ENCODE measurements around a stretch of chr2.

GRCh38 chr2:85658703-85659585, 9.1 kb downstream of the SFTPB start:
- PRO-cap = no peak

- PRO-cap = no peak
Observed at GRCh38 chr2:85678378-85679646, 10.8 kb upstream of the SFTPB start.

- PRO-cap = no peak
Observed at GRCh38 chr2:85687122-85687517, 7.0 kb upstream of the GNLY start.

- PRO-cap = no peak
Observed at GRCh38 chr2:85713815-85714415, 19.8 kb downstream of the GNLY start.

DNA sequence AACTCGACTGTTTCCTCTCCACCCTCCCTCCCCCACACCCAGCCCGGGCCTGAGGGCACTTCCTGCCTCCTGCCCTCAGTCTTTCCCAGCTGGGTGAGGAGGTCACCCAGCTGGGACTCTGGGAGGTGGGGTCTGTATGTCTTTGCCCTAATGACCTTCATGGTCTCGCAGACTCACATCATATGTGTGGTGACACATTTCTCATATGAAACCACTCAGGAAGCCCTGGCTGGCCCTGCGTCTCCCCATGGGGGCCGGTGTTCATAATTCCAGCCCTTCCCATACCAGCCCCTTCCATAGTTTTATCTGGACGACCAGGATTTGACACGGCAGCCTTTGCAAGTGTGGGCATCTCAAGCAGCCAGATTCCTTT, 12.5 kb downstream of the ATOH8 start:
- PRO-cap = no peak

GRCh38 chr2:85778775-85779481, 25.1 kb downstream of the ATOH8 start:
- PRO-cap = no peak

GRCh38 chr2:85806393-85806944, 52.7 kb downstream of the ATOH8 start:
- PRO-cap = no peak

GRCh38 chr2:85861047-85861486, 27.7 kb downstream of the ST3GAL5 start:
- PRO-cap = no peak

DNA sequence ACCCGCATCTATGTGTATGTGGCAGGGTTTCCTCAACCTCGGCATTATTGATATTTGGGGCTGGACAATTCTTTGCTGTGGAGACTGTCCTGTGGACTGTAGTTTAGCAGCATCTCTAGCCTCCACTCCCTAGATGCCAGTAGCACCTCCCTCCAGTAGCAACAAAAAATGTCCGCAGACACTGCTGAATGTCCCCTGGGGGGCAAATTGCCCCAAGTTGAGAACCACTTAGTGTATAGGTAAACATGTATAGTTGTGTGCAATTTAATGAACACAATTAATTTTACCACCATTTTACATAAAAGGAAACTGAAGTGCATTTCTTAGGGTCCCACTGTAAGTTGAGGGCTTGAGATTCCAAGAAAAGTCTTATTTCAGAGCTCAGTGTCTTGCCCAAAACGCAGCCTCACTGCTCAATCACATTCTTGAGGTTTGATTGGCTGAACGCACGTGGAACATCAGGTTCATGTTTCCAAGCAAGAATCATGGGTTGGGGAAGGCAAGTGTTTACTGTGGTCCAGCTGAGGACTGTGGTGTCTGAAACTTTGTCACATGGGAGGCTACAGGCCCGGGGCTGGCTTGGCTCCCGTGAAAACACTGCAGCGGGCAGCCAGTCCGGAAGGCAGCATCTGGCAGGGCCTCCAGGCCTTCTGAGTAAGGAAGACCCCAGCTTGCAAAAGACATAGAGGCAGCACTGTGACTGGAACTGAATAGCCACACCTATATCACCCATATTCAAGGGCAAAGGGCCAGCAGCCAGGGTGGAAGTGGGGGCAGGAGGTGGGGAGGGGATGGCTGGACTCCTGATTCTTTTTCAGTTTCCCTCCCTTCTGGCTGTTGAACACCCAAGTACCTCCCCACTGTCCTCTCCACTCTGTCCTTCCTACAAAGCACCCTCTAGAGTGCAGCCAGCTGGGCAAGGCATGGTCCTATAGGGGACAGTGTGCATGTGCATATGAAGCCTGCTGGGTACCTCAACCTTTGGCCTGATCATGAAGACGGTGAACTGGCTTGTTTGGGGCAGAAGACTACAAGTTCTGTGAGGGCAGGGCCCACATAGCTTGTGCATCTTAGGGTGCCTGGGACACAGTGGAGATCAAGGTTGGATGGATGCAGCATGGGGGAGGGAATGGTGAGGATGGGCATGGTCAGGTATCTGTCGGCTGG, 84.7 kb downstream of the POLR1A start:
- PRO-cap = no peak

GRCh38 chr2:86039508-86039828, 66.2 kb downstream of the POLR1A start:
- PRO-cap = no peak

- PRO-cap = no peak
Observed at GRCh38 chr2:86140822-86142088, 35.2 kb downstream of the PTCD3 start.

DNA sequence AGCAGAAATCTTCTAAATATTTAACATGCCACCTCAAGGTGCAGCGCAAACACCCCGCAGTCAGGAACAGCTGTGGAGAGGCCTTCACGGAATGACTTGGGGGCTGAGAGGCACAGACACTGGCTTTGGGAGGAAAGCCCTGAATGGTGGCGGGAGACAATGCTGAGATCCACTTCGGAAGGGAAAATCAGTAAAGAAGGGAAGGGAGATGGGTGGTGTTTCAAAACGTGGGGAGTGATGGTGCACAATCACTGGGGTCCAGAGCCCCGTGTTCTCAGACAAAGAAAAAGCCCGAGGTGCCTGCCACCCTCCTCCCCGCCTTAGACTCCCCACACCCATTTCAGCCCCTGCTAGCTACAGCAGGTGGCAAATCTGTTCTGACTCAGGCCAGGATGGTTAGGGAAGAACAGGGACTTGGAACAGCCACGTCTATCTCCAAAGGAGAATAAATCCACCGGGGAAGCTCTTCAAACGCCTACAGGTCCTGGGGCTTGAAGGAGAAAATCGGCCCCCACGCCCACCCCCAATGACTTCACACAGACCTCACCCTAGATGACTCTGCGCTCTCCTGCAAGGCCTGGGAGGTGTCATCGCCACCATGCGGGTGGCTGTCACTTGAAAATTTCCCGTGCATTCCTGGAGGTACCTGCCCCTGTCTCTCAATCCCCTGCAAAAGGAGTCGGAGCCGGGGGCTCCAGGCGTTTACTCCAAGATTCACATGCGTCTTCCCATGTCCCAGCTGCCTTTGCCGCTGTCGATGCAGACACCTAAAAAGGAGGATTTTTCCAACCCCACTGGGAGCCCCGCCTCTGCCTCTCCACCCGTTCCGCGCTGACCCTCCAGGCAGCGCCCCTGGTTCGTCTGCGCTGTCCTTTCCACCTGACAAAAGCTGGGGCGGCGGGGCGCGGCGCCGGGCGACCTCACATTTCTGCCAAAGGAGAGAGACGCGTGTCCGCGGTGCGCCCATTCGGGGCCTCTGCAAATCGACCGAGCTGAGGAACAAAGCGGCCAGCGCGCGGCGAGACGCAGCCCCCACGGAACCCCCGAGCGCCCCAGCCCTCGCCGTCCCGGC, 915 bp downstream of the REEP1 start:
- PRO-cap = no peak

GRCh38 chr2:86398977-86399411, 42.2 kb upstream of the KDM3A start:
- PRO-cap = no peak

- PRO-cap = bidirectional peak, plus-strand start at chr2:86442793, minus-strand start at chr2:86442757
Observed at GRCh38 chr2:86442603-86443139, 1.5 kb downstream of the KDM3A start.

DNA sequence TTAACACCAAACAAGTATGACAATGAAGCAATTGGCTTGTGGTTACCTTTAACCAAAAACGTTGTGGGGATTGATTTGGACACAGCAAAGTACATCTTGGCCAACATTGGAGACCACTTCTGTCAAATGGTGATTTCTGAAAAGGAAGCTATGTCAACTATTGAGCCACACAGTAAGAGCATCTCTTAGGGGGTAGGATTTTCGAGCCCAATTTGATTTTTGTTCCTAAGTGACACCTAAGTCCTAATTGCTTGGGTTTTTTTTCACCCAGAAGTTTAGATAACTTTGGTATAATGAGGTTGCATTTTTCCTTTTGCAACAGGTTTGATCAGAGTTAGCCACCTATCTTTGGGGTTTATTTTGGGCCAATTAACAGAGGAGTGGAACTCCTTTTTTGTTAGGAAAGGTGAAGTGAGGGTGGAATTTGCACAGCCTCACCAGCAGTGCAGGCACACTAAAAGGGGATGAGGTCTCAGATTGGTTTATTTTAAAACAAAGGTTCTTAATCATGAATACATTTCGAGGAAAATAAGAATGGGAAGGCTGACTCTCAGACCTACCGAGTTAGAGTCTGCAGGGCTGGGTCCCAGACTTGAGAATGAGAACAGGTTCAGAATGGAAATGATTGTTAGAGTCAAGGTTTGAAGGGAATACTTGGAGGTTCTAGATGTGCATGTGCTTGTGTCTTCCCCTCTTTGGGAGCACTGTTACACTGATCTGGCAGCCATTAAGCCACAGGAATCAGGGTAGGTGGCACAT, 33.8 kb downstream of the KDM3A start:
- PRO-cap = no peak

GRCh38 chr2:86622838-86623720, 586 bp downstream of the RNF103 start:
- PRO-cap = bidirectional peak, plus-strand start at chr2:86622912, minus-strand start at chr2:86622707; bidirectional peak, plus-strand start at chr2:86623018, minus-strand start at chr2:86623020; bidirectional peak, plus-strand start at chr2:86623593, minus-strand start at chr2:86623535

GRCh38 chr2:86631719-86632323, 8.2 kb upstream of the RNF103 start:
- PRO-cap = no peak

- PRO-cap = no peak
Observed at GRCh38 chr2:86649004-86649560, 25.4 kb upstream of the RNF103 start.

DNA sequence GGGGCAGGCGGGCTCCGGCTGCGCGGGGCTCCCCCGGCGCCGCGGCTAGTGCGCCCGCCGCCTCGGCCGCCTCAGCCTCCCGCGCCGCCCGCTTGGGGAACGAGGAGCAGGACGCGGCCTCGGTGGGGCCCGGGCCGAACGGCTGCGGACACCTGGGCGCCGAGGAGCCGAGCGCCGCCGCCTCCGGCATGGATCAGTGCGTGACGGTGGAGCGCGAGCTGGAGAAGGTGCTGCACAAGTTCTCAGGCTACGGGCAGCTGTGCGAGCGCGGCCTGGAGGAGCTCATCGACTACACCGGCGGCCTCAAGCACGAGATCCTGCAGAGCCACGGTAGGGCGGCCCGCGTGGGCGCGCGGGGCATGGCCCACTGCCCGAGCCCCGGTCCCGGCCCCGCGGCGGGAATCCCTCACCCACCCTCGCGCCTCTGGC, 403 bp downstream of the RMND5A start:
- PRO-cap = no peak

DNA sequence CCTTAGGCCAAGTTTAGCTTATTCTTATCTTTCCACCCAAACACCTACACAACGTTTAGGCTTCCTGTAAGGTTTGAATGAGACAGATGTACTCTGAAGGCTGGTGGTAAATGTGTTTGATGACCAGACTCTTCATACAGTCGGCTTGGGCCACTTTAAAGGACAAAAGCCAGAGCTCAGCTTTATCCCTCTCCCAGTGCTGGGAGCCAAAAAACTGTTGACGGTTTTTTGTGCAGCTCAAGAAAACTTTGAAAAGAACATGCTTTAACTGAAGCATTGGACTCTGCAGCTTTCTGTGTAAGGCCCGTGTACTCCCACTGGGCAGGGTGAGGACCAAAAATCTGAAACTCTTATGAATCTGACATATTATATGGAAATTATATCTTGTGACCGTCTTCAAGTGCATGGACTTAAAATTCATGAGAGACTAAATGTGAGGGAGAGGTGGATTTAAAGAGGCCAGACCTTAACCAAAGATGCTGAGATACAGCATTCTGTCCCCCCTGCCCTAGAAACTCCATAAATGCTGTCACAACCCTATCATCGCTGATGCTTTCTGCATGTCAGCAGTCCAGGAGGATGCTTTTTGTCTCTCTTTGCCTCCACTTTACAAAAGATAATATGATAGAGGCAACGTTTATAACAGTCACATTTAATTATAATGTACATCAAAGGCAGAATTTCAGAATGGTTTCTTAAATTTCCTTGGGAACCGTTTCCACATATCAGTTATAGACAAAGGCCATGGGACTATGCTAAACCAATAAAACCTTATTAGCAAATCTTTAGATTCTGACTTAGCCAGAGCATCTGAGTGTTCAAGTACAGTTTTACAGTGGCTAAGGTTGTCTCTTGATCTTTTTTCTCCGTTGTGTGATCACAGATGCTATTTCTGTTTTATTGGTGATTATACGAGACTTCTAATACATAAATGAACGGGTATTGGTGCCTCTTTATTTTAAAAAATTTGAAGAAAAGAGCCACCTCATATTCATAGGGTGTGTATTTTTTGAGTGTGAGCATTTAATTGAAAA, 15.0 kb downstream of the CD8A start:
- PRO-cap = no peak